BJ (cell line): ENCODE data around the genes ZNF502 and KIF15.

DNA sequence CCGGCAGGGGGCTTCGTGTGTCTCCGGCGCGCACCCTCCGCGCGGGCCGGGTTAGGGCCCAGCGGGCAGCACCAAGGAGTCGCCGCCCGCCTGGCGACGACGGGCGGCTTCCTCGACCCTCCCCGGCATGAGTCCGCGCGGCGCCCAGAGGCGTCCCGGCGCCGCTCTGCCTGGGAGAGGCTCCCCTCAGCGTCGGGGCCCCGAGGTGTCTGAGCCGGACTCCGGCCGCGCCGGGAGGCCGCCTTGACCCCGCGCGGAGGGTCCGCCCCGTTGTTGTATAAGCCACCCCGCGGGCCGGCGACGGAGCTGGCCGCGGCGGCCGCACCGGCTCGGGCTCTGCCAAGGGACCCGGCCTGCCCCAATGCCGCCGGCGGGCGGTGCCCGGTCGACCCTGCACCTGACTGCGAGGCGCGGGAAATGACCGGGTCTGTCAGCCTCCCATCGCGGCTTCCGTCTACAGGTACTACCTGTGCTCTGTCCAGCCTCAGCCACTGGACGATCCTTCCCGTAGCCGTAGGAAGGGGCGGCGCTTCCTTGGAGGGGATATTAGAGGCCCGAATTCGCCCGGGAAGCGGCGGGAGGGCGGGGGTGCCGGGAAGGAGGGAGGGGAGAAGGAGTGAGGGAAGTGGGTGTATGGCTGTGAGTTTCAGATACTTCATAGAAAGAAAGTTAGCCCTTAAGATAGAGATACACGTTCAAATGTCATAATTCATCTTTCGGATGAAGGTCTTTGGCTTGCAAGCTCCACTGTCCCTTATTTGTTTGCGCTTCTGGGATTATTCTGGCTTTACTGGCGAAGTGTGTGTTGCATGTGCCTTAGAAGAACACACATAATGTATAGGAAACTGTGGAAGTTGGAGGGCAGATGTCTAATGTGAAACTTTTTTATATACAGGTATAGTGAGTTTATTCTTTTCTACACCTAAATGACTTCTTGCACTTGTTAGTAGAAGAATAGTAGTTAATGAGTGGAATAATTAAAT lies 603 bp downstream of the ABHD5 start:
- CAGE, long polyA plus RNA = no peak
- RRBS = 1% methylated on average over 26 of the region's 82 CpGs

GRCh38 chr3:43995672-43996105 lies 246.0 kb upstream of the TOPAZ1 start:
- CAGE, long polyA plus RNA = no peak
- RRBS = 6% methylated on average over 2 of the region's 36 CpGs

GRCh38 chr3:43996615-43997454 lies 244.9 kb upstream of the TOPAZ1 start:
- CAGE, long polyA plus RNA = no peak
- RRBS = 3% methylated on average over 3 of the region's 54 CpGs

DNA sequence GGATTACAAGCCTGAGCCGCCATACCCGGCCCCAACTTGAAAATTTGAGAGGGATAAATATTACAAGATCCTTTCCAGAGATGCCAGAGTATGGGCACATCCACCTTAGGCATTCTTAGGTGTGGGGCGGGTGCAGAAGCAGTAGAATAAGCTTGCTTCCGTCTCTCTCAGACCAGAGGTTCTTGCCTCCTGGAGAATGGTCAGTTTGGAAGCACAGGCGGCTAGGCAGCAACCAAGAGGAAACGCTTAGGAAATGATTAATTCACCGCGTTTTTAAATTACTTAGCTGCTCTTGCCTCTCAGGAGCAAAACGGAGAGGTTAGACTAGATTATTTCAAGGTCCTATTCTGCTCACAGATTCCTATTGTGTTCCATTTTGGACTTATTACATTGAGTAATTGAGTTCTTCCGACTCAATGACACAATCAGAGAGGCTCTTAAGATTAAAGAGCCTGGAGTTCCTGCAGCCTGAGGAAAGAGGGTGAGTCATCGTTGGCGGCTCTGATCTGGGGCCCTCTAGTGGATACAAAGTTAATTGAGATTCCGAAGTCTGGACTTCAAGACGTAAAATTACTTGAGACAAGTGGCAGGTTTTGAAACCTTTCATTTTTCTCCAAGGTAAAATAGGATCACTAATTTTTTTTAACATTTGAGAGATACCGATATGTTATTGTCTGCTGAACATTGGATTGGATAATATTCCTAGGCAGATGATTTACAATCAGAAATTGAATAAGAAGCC lies 5.9 kb upstream of the TOPAZ1 start:
- CAGE, long polyA plus RNA = no peak
- RRBS = no CpG with 5 or more reads among the region's 15 CpGs

DNA sequence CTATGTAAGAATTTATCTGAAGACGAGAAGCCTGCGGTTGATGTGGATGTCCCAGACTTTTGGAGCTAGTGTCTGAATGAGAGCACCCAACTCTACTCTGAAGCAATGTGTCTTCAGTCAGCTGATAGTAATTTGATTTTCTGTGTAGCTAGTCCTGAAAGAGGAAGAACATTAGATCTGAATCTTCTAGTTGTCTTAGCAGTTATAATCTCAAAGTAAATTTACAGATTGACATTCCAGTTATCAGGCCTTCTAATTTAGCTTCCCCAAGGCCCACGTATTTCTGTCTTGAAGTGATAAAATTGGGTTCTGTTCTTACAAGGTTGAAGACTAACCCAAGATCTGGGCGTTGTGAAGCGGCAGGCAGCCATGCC lies 1.5 kb downstream of the TCAIM start:
- CAGE, long polyA plus RNA = no peak
- RRBS = no CpG with 5 or more reads among the region's 5 CpGs

DNA sequence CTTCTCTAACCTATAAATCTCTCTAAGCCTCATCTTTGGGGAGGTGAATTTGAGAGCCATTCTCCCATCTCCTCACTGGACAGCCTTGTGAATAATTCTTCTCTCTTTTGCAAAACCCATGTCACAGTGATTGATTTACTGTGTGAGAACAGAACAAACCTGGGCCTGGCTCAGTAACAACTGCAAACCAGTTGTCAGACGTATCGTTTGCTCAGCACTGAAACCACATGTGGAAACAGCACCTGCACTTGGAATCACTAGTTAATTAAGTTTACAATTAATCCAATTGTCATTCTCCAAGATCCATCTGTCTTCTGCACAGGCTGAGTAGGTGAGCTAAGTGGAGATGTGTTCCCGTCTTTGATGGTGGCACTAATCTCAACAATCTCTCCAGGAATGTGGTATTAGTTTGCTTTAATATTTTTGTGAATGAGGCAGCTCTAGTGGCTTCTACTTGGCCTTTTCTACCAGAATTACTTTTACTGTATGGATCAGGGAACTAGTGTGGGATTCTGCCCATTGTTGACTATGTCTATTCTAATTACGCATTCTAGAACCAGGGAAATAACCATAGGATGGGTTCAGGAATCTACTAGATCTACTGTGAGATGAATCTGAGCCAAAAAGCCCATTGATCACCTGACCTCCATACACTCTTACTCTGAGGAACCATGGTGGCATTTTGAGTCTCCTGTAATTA lies 42.1 kb downstream of the ZNF445 start:
- CAGE, long polyA plus RNA = no peak
- RRBS = no CpG with 5 or more reads among the region's 4 CpGs

- CAGE, long polyA plus RNA = no peak
- RRBS = 4% methylated on average over 15 of the region's 41 CpGs
These were observed at the start of gene ZNF502 for GRCh38 chr3:44712326-44713120. TSS of gene ZNF502 (plus strand) at chr3:44712660.

- CAGE, long polyA plus RNA = start-site peak on the minus strand at chr3:44761602-44761615, 121 and 83 reads in 2 replicates; start-site peak on the plus strand at chr3:44761793-44761807, 60 and 29 reads in 2 replicates
- RRBS = under 1% methylated on average over 7 of the region's 68 CpGs
These were observed at the start of gene KIF15 for GRCh38 chr3:44761503-44762640. TSS of gene KIF15 (plus strand) at chr3:44761794.

GRCh38 chr3:44768669-44769173 lies 7.1 kb downstream of the KIF15 start:
- CAGE, long polyA plus RNA = no peak
- RRBS = no CpG with 5 or more reads among the region's 6 CpGs

DNA sequence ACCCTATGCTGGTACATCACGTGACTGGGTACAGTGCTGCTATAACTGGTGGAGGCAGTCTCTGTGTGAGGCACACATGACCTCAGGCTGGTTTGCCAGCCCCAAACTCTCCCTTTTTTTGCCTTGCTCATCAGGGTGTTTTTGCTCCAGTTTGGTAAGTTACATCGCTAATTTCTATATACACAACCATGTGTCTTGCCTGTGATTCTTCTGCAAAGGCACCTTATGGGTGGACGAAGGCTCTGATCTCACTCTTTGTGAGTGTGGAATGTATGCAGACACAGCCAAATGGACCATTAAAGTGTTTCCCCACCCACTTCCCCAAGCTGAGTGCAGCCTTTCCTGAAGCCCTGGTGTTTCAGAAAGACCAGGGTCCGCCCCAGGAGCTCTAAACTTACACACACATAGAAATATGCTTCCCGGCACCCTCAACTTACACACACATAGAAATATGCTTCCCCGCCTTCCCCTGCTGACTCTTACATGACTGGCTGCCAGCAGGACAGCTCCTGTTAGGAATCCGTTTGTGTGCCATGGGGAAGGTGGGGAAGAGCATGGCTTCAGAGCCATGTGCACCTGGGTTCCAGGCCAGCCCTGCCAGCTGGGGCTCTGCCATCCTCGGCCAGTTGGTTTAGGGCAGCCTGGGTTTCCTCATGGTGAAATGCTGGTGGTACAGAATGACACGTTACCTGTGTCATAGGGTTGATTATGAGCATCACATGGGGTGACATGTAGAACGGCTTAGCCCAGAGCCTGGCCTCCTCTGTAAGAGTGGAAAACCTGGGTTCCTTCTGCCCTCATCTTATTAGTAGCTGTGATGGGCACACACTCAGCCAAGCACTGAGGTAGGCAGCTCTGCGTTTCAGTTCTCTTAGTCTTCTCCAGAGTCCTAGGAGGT lies 3.5 kb downstream of the CLEC3B start:
- CAGE, long polyA plus RNA = no peak
- RRBS = no CpG with 5 or more reads among the region's 11 CpGs

GRCh38 chr3:45140306-45140807 lies 5.8 kb downstream of the CDCP1 start:
- CAGE, long polyA plus RNA = no peak
- RRBS = no CpG with 5 or more reads among the region's 7 CpGs

GRCh38 chr3:45224741-45225521 lies 1.2 kb downstream of the TMEM158 start:
- CAGE, long polyA plus RNA = no peak
- RRBS = under 1% methylated on average over 20 of the region's 73 CpGs

- CAGE, long polyA plus RNA = no peak
- RRBS = no CpG with 5 or more reads among the region's 12 CpGs
These were observed 78.3 kb upstream of the LIMD1 start for GRCh38 chr3:45516113-45516811.

GRCh38 chr3:45546993-45547719 lies 47.4 kb upstream of the LIMD1 start:
- CAGE, long polyA plus RNA = no peak
- RRBS = no CpG with 5 or more reads among the region's 13 CpGs

GRCh38 chr3:45553359-45554067 lies 41.0 kb upstream of the LIMD1 start:
- CAGE, long polyA plus RNA = no peak
- RRBS = no CpG with 5 or more reads among the region's 11 CpGs

- CAGE, long polyA plus RNA = no peak
- RRBS = no CpG with 5 or more reads among the region's 8 CpGs
These were observed 4.8 kb downstream of the LIMD1 start for GRCh38 chr3:45599271-45599764.

DNA sequence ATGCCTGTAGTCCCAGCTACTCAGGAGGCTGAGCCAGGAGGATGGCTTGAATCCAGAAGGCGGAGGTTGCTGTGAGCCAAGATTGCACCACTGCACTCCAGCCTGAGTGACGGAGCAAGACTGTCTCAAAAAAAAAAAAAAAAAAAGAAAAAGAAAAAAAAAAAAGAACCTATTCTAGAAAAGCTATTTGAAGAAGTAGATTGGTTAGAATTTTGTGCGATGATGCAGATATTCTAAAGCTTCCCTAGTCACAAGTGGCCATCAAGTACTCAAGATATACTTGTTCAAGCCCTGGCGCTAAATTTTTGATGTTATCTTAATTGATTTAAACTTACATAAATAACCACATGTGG lies 35.4 kb upstream of the SACM1L start:
- CAGE, long polyA plus RNA = no peak
- RRBS = no CpG with 5 or more reads among the region's 4 CpGs

GRCh38 chr3:45683354-45684017 lies 5.7 kb upstream of the SACM1L start:
- CAGE, long polyA plus RNA = no peak
- RRBS = no CpG with 5 or more reads among the region's 10 CpGs

DNA sequence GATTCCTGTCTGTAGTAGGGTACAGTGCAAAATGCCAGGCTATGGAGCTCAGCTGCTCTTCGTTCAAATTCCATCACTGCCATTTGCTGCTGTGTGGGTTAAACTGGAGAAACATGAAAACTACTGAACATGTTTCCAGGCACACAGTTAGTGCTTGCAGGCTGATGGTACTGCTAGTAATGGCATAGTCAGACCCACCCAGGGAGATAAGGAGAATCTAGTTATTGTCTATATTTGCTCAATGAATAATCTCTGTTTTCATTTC lies 284 bp downstream of the CXCR6 start:
- CAGE, long polyA plus RNA = no peak
- RRBS = no CpG with 5 or more reads among the region's 1 CpG

DNA sequence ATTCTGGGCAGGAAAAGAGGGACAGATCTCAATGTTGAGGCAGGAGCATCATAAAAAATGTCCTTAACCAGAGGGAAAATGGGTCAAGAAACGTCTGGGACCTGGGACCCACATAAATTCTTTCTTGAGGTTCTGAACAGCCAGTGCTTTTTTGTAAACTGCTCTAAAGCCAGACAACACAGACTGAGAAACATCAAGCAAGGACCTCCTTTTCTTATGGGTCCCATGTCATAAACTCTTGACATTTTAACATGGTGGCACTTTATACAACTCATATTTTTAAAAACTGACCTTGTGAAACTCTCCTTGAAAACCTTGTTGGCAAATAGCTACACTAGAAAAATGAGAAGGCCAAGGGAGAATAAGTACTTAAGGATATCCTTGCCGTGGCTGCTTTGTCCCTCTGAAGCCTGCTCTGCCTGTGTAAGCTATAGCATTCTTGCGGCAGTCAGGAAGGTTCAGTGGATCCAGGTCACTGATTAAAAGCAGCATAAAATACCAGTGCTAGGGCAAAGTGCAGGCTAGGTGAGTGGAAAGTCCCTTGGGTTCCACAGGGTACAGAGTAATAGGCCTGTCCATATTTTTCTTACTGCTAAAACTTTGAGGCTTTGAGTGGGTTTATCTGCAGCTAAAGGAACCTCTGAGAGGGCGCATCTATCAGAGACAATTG lies 10.1 kb downstream of the CXCR6 start:
- CAGE, long polyA plus RNA = no peak
- RRBS = no CpG with 5 or more reads among the region's 4 CpGs